Pericardium (tissue), 1 donor: ENCODE measurements around the gene RNF150.

- RRBS: no CpG with 5 or more reads among the region's 1 CpG
Observed at GRCh38 chr4:140227171-140227717, 73.3 kb upstream of the MAML3 start.

- RRBS: no CpG with 5 or more reads among the region's 6 CpGs
Observed at GRCh38 chr4:140242626-140243214, 88.7 kb upstream of the MAML3 start.

- RRBS: no CpG with 5 or more reads among the region's 4 CpGs
Observed at GRCh38 chr4:140374332-140374625, 833 bp downstream of the SCOC start.

DNA sequence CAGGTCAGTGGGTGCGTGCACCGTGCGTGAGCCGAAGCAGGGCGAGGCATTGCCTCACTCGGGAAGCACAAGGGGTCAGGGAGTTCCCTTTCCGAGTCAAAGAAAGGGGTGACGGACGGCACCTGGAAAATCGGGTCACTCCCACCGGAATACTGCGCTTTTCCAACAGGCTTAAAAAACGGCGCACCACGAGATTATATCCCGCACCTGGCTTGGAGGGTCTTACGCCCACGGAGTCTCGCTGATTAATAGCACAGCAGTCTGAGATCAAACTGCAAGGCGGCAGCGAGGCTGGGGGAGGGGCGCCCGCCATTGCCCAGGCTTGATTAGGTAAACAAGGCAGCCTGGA, 14.0 kb downstream of the CLGN start:
- RRBS: no CpG with 5 or more reads among the region's 23 CpGs

- RRBS: no CpG with 5 or more reads among the region's 5 CpGs
Observed at GRCh38 chr4:140428084-140428473, 631 bp upstream of the CLGN start.

DNA sequence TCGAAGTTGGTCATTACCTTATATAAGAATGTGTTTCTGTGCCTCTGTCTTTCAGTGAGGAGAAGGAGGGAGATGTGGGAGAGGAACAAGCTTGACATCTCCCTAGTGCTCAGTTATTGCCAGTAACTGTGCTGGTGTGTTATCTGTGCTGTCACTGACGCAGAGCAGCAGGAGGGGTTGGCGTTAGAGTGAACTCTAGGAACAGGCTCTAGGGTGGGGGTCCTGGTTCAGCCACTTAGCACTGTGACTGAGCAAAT, 34.0 kb upstream of the TBC1D9 start:
- RRBS: no CpG with 5 or more reads among the region's 3 CpGs

GRCh38 chr4:140809632-140810227, 53.5 kb upstream of the TBC1D9 start:
- RRBS: no CpG with 5 or more reads among the region's 10 CpGs

DNA sequence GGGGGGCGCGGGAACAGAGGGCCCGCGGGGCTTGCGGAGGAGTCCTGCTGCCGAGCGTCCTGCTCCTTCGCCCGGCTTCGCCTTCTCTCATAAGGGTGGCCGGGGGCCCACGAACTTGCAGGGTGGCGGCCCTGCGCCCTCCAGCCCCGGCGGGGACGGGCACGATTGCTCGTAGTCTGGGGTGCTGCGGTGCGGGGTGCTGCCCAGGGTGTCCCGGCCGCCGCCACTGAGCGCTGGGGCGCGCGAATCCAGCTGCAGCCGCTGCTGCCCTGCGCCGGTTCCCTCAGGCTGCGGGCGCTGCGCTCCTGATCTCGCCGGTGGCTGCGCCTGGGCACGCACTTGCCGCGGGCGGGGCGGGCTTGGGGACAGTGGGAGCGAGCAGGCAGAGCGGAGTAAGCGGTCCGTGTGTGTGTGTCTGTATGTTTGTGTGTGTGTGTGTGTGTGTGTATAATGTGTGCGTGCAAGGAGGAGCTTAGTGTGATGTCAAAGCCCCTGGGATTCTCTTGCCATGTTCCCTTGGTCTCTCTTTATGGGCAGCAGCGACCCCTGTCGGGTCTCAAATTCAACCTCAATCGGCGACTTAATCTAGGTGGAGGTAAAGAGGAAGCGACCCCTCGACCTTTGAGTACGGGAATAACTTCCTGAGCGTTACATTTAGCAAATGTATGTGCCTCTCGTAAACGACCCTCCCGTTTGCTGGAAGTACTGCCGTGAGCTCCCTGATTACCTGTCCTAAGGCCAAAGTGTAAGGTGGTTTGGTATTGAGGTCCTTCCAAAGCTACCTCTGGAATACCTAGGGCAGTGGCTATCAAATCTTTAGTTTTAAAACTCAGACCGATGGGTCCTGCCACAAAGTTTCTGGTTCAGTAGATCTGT, at the start of gene RNF150:
RNF150 (minus strand) TSS at position 421 of the 876 bp plus-strand sequence.
- RRBS: 2% methylated on average over 34 of the region's 60 CpGs

GRCh38 chr4:142566723-142567203, 279.3 kb downstream of the INPP4B start:
- RRBS: no CpG with 5 or more reads among the region's 4 CpGs

DNA sequence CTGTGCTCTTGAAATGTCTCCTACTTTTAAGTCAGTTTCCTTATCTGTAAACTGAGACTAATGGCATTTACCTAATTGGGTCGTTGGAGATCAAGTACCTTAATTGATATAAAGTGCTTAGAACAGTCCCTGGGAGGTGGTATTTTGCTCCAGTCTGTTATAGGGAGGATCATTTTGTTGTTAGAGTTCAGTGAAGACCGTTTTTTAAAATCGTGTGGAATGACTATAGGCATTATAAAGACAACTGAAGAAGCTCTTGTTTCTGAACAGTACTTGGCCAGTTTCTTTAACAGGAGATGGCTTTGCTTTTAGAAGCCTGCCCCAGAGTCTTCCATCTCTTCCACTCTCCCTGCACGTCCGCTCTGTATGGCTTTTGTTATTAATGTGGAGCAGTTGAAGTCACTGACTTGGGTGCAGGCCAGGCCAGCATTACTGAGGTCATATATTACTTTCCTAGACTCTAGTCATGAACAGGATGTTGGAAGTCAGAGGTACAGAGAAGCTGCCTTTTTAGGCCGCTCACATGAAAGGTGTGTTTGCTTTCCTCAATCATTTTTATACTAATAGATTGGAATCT, 44.9 kb downstream of the GAB1 start:
- RRBS: no CpG with 5 or more reads among the region's 6 CpGs

DNA sequence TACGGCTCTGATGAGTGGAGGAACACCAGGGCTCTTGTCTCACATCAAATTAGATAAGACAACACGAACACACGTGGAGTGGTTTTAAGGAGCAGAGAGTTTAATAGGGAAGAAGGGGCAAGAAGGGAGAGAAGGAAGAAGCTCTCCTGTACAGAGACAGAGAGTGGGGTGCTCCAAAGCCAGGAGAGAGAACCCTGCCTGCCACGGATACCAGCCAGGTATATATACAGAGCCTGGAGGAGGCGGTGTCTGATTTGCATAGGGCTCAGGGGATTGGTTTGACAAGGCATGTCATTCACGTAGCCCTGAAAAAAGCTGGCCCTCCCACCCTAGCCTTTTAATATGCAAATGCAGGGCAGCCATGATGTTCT, 198.9 kb upstream of the GYPA start:
- RRBS: no CpG with 5 or more reads among the region's 6 CpGs

DNA sequence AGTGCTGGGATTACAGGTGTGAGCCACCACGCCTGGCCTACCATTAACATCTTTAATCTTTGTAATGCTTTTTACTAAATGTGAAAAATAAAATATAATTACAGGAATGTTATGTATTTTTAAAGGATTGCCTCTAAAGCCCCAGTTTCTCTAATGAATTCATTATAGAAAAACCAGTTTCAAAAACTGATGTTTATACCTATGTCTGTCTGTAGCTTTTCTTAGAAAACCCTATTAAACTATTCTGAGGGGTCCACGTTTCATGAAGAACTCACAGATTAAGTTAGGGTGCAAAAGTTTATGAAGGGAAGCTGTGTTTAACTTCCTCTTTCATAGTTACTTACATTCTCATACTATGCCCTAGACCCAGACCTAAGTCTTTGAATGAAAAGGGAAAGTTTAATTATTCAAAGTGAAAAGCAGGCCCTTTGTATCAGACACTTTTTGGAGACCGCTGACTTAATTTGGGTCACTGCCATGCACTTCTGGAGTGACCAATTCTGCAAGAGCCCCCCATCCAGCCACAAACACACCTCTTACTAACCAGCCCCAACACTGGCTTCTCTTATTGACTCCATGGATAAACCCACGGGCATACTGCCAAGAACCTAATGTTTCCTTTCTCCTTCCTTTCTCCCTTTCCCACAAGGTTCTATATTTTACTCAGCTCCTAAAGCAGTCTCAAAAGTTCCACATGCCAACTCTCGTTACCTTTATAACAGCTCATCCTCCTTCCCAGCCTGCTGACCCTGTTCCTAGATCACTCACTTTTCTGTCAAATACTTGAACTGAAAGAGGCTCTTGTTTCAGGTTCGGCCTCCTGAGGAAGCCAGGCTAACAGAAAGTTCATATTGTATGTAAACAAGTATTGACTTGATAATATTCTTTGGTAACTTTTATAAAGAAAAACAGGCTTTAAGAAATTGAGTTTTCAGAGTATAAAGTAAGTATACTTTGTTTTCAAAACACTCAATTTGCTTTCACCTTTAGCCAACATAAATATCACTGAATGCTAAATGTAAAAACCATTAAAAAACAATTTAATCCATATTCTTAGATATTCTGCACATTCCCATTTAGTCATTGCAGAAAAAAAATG, 34.5 kb downstream of the ABCE1 start:
- RRBS: no CpG with 5 or more reads among the region's 6 CpGs

GRCh38 chr4:145178716-145179088, 1.7 kb downstream of the OTUD4 start:
- RRBS: no CpG with 5 or more reads among the region's 4 CpGs

GRCh38 chr4:145480332-145480838, 1.3 kb upstream of the SMAD1 start:
- RRBS: no CpG with 5 or more reads among the region's 5 CpGs

- RRBS: no CpG with 5 or more reads among the region's 8 CpGs
Observed at GRCh38 chr4:145480987-145481395, 662 bp upstream of the SMAD1 start.

DNA sequence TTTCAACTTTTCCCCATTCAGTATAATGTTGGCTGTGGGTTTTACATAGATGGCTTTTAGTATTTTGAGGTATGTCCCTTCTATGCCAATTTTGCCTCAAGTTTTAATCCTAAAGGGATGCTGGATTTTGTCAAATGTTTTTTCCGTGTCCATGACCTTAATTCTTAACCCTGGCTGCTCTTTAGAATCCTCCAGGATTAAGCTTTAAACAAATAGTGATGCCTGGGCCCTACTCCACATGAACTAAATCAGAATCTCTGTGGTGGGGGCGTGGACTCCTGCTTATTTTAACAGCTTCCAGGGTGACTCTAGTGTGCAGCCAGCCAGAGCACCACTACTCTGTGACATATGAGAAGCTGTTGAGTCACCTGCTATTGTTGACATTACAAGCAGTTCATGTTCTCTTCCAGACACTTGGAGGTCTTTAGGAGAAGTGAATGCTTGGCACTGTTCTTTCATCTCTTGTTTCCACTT, 559 bp upstream of the C4orf51 start:
- RRBS: no CpG with 5 or more reads among the region's 2 CpGs

DNA sequence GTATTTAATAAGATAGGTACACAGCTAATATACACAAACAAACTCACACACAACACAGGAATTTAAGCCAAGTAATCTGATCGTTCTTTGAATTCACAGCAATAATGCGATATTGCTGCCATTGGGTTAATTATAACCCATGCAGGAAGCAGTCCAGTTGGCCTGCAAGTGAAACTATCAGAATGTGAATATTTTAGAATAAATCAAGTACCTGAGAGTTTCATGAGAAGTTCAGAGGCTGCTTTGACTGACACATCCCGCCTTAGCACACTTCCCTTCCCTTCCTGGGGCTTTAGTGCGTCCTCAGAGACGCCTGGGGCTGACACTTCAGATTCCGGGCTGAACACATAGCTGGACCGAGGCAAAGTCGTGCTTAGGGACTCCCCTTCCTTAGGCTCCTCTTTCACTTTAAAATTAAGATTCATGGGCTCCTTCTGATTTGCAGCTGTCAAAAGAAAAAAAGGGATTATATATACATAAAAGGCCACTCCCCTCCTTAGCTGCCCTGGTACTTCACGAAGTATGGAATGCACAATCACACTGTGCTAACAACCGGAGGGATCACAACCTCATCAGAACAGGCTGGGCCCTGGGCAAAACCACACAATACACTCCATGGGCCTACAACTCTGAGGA, 68.5 kb downstream of the ZNF827 start:
- RRBS: no CpG with 5 or more reads among the region's 10 CpGs

- RRBS: no CpG with 5 or more reads among the region's 6 CpGs
Observed at GRCh38 chr4:145887201-145887572, 51.4 kb downstream of the ZNF827 start.

GRCh38 chr4:145902189-145902910, 36.3 kb downstream of the ZNF827 start:
- RRBS: no CpG with 5 or more reads among the region's 23 CpGs